ENCODE measurements around the genes SMIM41 and KRT80.

DNA sequence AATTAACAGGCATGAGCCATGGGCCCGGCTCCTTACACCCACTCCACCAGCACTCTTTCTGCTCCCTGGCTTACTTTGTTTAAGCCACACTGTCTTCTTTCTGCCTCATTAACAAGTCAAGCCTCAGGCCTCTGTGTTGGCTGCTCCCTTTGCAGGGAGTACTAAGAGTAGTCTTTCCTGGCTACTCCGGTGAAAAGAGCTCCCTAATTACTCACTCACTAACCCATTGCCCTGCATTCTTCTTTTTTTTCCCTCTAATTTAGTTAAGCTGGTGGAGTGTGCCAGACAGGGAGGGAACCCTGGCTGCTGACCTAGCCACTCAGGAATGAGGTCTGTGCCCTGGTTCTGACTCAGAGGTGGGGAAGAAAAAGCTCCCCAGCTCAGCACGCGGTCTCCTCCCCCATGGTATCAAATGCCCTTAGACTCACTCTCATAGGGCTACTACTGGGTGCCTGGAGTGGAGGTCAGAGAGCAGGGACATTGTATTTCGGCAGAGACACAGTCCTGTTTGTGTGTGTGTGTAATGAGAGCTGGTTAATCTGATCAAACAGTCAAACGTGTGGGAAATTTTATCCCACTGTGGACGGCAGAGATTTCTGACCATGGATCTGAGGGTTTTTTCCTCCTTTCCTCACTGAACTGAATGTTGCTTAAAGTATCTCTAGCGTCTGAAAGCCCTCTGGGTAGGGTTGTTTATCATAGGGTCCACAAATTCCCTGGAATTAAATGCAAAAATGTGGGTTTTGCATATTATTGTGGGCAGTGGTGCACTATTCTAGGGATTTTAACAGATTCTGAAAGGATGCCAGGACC lies 19.6 kb downstream of the GALNT6 start:
- PRO-cap = no peak

- PRO-cap = no peak
These were observed 95.5 kb downstream of the SCN8A start for GRCh38 chr12:51686388-51687096.

- PRO-cap = no peak
These were observed 62.3 kb downstream of the TMDD1 start for GRCh38 chr12:51752492-51752778.

GRCh38 chr12:51868618-51870030 lies 18.8 kb upstream of the ANKRD33 start:
- PRO-cap = no peak

GRCh38 chr12:51884548-51884793 lies 3.4 kb upstream of the ANKRD33 start:
- PRO-cap = no peak

DNA sequence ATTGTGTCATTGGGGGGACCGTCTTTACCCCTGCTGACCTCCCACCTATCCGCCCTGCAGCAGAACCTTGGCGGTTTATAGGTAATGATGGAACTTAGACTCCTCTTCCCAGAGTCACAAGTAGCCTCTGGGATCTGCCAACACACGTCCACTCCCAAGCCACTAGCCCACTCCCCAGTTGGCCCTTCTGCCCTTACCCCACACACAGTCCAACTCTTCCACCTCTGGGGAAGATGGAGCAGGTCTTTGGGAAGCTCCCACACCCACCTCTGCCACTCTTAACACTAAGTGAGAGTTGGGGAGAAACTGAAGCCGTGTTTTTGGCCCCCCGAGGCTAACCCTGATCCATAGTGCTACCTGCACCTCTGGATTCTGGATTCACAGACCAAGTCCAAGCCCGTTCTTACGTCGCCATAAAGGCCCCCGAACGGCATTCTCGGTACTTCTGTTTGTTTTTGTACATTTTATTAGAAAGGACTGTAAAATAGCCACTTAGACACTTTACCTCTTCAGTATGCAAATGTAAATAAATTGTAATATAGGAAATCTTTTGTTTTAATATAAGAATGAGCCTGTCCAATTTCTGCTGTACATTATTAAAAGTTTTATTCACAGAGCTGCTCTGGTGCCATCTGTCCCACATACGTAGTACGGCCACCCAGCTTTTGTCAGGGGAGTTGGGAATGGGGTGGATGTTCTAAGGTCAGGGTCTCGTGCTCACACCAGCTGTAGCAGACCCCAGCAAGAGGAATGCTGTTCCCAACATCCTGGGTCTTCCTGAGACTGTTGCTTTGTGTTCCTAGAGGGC lies 10.1 kb upstream of the TAMALIN start:
- PRO-cap = no peak

- PRO-cap = no peak
These were observed 11.3 kb upstream of the NR4A1 start for GRCh38 chr12:52039794-52040439.

GRCh38 chr12:52052853-52053116 lies 1.5 kb downstream of the NR4A1 start:
- PRO-cap = no peak

DNA sequence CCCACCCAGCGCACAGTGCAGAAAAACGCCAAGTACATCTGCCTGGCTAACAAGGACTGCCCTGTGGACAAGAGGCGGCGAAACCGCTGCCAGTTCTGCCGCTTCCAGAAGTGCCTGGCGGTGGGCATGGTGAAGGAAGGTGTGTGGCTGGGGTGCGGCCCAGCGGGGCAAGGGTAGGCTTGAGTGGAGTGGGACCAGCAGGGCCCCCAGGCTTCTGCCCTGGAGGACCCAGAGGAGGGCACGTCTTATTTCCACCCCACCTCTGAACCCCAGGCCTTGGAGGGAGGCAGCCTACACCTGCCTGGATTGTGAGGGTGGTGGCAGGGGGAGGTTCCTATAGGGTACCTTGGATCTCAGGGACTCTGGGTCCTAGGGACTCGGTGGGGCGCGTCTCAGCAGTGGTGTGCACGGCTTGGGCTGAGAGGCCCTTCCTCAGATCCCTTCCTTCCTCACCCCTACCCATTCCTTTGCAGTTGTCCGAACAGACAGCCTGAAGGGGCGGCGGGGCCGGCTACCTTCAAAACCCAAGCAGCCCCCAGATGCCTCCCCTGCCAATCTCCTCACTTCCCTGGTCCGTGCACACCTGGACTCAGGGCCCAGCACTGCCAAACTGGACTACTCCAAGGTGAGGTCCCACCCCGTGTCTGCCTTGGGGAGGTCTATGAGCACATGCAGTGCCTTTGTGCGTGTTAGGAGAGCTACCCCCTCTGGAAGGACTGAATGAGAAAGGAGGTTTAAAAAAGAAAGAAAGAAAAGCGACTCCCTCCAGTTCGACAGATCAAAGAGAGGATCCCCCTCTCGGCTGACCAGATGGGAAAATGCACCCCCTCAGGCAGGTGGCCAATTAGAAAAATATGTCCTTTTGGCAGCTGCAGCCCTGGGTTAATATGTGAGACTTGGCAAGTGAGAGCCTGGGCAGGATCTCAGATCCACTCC lies 5.0 kb downstream of the NR4A1 start:
- PRO-cap = no peak

DNA sequence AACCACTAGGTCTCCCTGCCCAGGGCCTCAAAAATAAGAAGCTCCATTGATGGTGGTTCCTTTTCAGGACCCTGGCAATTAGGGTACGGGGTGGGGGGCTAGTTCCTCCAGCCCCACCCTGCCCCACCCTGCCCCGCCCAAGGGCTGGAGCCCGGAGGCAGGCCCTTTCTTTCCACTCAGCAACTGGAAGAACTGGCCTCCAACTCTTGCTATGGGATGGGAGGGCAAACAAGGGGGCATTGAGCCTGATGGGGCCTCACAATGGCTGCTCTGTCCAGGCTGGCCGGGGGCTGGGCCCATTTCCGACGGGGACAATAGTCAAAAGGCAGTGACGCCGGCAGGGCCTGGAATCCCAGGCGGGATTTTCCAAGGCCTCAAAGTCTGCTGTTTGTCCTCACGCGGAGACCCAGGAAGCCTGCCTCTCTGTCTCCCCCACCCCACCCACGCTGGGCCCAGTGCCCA lies 8.1 kb upstream of the ATG101 start:
- PRO-cap = unidirectional peak, plus-strand start at position 377 of the sequence

DNA sequence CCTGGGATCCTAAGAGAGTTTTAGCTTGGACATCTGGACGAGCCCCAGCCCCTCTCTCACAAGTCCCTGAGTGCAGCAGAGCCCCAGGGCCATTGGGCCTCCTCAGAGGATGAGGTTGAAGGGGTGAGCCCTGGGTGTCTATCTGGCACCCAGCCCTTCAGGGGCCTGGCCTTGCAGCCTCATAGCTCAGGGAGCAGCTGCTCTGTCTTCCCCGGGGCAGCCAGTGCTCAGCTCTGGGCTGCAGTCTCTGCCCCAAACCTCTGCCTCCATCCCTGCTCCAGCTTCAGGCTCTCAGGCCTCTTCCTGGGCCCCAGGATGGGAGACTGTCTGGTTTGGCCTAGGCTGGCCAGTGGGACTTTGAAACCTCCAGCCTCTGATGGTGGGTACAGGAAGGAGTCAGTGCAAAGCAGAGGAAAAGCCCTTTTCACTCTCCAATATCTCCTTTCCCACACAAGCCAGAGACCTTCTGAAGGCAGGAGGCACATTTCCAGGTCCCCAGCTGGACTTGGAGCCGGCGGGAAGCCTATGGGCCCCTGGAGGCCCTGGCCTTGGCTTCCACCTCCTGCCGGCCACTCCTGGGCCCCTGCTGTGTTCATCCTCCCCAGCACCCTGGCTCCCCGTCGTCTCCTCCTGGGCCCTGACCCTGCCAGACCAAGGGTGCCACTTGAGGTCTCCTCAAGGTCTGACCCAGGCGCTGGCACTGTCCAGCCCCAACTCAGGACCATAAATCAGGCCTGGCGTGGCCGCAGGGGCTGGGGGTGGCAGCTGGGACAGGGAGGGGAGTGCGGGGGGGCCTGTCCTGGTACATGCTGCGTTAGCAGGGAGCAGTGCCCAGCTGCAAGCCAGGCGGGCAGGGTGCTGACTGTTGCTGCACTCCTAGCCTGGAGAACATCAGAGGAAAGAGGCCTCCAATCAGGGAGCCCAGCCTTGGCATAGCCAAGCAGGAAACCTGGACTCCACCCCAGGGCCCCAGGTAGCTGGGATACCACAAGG lies 6.9 kb upstream of the ATG101 start:
- PRO-cap = no peak

DNA sequence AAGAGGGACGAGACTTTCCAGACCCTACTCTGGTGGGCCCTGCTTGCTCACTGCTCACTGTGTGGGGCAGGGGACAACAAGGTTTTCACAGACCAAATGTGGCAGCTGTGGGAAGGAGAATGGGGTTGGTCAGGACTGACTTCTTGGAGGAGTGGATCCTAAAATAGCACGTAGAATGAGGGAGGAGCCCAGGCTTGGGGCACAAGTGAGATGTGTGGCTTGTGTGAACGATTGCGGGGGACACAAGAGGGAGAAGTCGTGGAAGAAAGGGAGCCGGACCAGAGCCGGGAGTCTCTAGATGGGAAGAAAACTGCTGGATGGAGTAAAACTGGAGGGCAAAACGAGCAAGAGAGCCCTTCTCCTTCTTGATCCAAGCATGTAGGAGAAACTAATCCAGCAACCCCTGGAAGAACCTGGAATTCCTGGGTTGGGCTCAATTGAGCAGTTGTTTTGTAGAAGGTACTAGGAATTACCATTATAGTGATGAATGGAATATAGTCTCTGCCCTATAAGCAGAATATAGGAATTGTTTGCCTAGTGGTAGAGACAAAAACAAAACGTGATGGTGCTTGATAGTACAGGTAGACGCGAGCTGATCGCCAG lies 880 bp downstream of the ATG101 start:
- PRO-cap = no peak

DNA sequence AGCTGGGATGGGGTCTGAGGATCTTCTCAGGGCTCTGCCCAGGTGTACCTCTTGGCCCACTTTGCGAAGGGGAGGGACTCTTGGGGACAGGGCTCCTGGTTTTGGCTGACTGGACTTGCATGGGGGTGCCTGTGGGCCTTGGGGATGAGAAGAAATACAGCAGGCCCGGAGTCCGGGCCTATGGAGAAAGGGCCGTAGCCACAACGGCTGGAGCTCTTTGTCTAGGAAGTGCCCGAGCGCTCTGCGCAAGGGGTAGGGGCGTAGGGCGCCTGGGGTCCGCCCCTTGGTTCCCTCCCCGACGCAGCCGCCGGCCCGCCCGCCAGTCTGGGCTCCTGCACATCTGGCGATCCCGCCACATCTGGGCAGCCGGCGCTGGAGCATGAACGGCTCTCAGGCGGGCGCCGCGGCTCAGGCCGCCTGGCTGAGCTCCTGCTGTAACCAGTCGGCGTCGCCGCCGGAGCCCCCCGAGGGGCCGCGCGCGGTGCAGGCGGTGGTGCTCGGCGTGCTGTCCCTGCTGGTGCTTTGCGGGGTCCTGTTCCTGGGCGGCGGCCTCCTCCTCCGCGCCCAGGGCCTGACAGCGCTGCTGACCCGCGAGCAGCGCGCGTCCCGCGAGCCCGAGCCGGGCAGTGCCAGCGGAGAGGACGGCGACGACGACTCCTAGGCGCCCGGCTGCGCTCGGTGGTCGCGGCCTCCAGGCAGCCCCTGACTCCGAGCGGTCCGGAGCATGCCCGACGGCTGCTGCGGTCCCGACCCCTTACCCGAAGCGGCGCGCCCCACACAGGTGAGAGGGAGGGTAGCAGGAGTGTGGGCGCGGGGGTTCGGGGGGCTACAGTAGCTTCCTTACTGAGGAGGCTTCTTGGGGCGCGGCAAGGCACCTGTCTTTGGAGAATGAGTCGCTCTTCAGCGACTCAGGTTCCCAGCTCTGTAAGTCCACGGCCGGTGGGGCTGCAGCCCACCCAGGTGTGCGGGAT lies at the start of gene SMIM41:
Gene SMIM41 (plus strand): TSS at position 304 of the 971 bp plus-strand sequence.
- PRO-cap = no peak

- PRO-cap = no peak
These were observed 1.7 kb downstream of the SMIM41 start for GRCh38 chr12:52080934-52081861.

- PRO-cap = no peak
These were observed 12.3 kb downstream of the SMIM41 start for GRCh38 chr12:52091686-52092337.

- PRO-cap = no peak
These were observed 43.4 kb downstream of the KRT80 start for GRCh38 chr12:52148161-52149057.

DNA sequence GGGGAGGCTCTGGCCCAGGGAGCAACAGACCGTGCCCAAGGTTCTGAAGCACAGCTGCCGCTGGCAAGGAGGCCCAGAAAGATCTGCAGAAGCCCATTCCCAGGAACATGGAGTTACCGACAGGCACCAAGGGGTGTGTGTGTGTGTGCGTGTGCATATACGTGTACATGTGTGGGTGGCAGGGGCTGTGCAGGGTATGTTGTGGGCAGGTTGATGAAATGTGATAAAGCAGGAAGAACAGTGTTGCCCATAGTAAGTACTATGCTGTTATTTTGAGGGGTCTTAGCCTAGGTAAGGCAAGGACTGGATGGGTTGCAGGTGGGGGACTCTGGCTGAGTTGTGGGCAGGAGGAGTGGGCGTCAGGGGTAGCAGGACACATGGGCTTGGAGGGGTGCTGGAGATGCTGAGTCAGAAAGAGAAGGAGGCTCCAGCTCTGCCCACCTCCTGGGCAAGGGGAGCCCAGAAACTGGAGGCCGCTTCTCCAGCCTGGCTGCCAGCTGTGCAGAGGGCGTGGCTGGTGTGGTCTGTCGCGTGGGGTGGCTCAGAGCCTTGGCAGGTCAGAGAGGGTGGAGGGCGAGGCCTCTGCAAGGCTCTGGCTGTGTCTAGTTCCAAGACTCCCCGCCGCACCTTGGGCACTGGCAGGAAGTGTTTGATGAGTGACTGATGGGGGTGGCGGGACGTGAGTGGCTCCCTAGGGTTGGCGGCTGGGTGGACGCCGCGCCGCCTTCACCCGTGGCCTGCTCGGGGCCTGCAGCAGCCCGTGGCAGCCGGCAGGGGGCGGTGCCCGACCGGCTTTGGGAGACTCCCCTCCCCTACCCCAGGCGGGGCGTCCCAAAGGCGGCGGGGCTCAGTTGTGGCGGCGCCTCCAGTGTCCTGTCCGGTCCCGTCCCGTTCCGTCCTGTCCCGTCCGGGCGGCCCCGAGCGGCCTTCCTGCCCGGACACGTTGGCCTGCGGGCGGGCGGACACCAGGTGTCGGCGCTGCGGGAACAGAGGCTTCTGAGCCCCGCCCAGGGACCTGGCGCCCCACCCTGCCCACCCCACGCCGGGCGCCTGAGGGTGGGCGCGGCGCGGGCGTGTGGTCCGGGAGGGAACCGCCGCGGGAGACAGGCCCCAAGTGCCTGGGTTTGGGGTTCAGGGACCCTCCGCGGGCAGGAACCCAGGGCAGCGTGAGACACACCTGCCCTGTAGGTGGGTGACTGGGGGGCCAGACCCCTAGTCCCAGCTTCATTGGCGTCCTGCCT lies 39.9 kb downstream of the KRT80 start:
- PRO-cap = no peak

- PRO-cap = no peak
These were observed at the start of gene KRT80 for GRCh38 chr12:52191854-52192965. Gene KRT80, minus strand, starts transcription at chr12:52192014.

GRCh38 chr12:52200838-52201286 lies 9.0 kb upstream of the KRT80 start:
- PRO-cap = no peak

DNA sequence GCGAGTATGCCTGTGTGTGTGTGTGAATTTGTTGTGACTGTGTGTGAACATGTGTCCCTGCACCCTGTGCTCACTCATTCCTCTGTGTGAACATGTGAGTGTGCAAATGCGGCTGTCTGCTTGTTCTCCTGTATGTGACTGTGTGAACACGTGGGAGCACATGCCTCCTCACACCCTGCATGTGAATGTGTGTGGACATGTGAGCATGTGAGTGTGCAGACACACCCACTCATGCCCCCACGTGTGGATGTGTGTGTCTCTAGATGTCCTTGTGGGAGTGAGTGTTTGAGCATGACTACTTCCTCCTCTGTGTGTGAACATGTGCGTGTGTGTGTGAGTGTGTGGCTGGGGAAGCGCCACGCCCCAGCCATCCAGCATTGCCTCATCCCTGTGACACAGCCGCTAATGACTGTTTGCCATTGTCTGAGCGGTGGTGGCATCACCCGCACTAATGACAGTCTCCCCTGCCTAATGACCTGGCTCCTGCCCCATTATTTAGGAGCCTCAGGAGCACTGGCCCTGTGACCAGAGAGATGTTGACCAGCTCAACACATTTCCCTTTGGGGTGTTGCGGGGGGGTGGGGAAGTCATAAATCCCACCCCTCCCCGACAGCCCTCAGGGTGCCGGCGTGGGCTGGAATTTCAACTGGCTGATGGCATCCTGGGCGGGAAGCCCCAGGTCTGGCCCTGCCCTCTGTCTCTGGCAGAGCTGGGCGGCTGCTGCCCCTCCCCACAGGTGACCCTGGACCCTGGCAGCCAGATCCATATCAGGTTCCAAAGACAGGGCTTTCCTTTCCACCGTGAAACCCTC lies 11.4 kb upstream of the KRT80 start:
- PRO-cap = no peak

All from endothelial cell (in vitro differentiated cells).